Frontal cortex (tissue), 2 donors: ENCODE results near the gene ADD3.

- RAMPAGE, long total RNA: no peak
Observed at GRCh38 chr10:104274627-104275841, 6.0 kb downstream of the GSTO2 start.

DNA sequence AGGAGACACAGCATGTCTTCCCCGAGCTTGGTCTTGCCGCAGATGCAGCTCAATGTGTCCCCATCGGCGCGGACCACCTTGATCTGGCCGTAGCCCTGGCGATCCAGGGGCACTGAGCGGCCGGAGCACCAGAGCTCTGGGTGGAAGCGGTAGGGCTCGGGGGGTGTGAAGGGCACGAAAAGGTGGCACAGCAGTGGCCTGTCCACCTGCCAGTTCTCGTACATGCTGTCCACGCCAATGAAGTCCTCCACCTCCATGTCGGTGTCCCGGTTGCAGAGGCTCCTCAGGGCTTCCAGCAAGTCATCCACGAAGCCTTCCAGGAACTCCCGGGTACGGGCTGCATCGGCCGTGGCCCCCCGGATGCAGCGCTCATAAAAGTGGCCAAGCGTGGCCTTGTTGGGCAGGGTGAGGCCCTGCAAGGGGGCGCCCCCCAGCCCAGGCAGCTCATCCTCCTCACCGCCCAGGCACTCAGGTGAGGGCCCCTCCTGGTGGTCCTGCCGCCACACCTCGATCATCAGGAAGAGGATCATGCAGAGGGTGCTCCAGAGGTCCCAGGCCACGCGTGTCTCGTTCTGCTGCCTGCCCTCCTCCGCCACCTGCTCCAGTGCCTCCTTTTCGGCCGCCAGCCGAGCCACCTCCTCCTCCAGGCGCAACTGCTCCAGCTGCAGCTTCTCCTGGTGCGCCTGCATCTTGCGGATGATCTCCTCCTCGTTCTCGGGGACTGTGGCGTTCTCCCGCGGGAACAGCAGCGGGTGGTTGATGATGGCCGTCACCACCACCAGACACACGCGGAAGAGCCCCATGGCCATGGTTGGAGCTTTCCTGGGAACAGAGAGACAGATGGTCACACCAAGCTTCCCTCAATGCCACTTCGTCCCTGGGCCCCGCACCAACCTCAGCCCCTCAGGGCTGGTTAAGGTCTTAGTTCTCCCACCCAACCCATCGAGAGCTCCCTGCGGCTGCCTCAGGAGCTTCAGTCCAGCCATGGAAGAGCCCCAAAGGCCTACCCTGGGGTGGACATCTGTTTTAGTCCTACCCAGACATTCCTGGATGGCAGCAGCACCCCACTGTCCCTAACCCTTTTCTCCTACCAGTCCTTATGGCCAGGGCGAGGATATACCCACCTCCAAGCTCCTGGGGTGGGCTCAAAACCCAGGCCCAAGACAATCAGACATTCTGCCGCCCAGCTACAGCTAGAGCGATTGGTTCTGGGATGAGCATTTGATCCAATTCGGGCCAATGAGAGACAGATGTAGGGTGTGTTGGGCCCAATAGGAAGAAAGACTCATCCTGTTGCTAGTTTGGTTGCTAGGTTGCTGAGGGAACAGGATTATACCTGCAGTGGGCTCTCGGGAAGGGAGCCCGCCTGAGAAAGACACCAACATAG is 22.5 kb downstream of the ITPRIP start:
- RAMPAGE, long total RNA: no peak

- RAMPAGE, long total RNA: no peak
Observed at GRCh38 chr10:104322310-104322962, 15.8 kb downstream of the ITPRIP start.

- RAMPAGE, long total RNA: no peak
Observed at GRCh38 chr10:104324951-104325829, 13.1 kb downstream of the ITPRIP start.

GRCh38 chr10:104333091-104333792 is 5.0 kb downstream of the ITPRIP start:
- RAMPAGE, long total RNA: no peak

GRCh38 chr10:104447163-104447946 is 93.7 kb downstream of the CFAP58 start:
- RAMPAGE, long total RNA: no peak

GRCh38 chr10:104779626-104779926 is 138.5 kb downstream of the SORCS3 start:
- RAMPAGE, long total RNA: no peak

- RAMPAGE, long total RNA: no peak
Observed at GRCh38 chr10:108132180-108132765, 967.8 kb upstream of the SORCS1 start.

DNA sequence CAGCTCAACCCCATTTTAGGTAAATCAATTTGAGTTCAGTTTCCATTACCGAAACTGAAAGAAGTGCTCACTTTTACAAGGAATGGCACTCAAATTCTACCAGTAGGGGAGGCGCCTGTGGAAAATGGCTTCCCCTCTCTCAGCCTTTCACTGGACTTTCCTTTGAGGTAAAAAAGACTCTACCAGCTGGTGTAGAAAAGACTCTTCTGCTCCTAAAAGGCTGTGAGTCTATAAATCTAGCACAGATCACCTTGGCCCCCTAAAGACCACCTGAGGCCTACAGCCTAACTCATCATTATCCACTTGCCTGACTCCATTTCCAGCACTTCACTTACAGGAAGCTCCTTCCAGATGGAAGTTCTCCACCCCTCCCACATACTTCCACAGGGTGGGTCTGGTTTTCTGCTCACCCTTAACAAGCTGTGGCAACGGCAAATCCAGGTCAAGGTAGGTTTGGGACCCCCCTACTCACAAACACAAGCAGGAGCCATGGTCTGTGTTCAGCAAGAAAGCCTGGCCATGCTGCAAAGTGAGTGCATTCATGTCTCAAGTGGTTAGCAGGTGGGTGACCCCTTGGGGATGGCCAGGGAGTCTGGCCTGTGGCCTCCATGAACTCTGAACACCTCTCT is 1.1 kb downstream of the XPNPEP1 start:
- RAMPAGE, long total RNA: no peak

DNA sequence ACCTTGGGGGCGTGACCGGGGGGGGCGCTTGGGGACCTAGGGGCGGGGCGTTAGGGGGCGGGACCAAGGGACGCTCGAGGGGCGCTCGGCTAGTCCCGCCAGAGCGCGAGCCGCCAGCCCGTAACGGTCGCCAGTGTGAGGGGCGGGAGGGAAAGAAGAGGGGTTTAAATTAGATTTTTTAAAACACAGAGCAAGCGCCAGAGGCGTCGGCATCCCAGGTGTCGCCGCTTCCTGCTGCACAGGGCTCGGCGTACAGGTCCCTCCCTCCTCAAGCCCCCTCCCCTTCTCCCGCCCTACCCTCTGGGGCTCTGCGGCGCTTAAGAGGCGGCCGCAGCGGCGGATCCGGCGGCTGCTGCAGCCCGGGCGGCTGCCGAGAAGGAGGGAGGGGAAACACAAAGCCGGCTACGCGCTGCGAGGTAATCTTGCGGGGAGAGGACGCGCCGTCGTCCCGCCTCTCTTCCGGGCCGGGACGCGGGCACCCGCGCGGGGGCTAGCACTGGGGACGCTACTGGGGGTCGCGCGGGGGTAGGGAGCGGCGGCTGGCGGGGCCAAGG is at the start of gene ADD3:
Gene ADD3, plus strand, starts transcription at position 101 of the 554 bp plus-strand sequence.
- RAMPAGE, long total RNA: no peak

- RAMPAGE, long total RNA: no peak
Observed at GRCh38 chr10:110048818-110049504, 41.2 kb downstream of the ADD3 start.

- RAMPAGE, long total RNA: no peak
Observed at GRCh38 chr10:110168487-110169158, 38.8 kb upstream of the MXI1 start.

DNA sequence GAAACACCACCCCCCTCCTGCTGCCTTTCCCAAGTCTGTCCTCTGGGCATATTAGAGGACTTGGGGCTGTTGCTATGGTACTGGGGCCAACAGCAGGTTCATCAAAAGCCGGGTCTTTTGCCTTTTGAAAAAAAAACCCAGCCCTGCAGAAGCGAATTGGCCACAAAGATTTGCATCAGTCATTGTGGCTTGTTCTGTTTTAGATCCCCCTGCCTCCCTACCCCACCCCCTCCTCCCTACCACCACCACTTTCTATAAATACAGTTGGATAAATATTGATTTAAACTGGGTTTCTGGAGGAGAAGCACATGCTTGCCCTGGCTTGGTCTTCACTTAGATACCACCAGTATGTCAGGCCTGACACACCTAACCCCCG is 7.0 kb downstream of the MXI1 start:
- RAMPAGE, long total RNA: no peak

- RAMPAGE, long total RNA: no peak
Observed at GRCh38 chr10:110285445-110286086, 19.2 kb downstream of the SMNDC1 start.

GRCh38 chr10:110298333-110298833 is 6.3 kb downstream of the SMNDC1 start:
- RAMPAGE, long total RNA: no peak

DNA sequence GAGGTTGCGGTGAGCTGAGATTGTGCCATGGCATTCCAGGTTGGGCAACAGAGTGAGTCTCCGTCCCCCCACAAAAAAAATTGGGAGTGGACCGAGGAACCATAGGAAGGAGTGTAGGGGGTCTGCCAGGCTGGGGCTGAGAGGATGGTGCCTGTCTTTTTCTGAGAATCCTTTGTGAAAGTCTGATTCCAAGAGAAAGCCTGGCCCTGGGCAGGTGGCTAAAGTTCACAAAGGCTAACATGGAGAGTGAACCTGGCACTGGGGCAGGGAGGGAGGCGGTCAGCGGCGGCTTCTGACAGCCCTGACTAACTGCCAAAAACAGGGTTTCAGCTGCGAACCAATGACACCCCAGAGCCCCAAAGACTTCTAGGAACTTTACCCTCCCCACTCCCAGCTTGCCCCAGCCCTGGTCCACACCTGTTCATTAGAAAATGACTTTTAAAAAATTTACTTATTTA is 61.2 kb upstream of the DUSP5 start:
- RAMPAGE, long total RNA: no peak

- RAMPAGE, long total RNA: no peak
Observed at GRCh38 chr10:110464504-110464917, 33.2 kb upstream of the DUSP5 start.

GRCh38 chr10:110502112-110502397 is 4.3 kb downstream of the DUSP5 start:
- RAMPAGE, long total RNA: no peak

DNA sequence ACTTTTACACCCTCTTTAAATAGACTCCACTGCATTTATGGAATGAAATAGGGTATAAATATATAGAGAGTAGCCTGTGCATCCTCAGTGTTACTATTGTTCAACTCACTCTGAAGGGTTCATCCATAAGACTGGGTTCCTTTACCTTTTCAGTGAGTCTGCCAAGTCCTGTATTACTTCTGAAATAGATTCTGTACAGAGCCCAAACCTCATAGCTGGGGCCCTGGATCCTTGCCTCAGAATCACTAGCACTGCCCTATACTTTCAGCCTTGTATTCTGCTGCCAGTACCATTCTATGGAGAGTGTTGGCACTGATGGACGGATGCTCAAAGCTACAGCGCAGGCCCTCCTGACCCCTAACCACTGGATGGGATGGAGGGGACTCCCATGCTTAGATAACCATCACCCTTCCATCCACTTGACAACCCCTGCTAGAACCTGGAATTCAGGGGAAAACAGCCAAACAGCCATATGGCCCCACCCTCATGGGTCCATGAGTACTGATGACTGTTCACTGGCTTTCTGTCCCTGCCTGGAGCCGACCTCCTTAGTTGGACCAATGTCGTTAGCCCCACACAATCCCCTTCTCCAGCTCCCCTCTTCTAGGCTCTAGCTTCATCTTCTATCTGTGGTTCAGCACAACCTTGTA is 16.1 kb downstream of the DUSP5 start:
- RAMPAGE, long total RNA: no peak

DNA sequence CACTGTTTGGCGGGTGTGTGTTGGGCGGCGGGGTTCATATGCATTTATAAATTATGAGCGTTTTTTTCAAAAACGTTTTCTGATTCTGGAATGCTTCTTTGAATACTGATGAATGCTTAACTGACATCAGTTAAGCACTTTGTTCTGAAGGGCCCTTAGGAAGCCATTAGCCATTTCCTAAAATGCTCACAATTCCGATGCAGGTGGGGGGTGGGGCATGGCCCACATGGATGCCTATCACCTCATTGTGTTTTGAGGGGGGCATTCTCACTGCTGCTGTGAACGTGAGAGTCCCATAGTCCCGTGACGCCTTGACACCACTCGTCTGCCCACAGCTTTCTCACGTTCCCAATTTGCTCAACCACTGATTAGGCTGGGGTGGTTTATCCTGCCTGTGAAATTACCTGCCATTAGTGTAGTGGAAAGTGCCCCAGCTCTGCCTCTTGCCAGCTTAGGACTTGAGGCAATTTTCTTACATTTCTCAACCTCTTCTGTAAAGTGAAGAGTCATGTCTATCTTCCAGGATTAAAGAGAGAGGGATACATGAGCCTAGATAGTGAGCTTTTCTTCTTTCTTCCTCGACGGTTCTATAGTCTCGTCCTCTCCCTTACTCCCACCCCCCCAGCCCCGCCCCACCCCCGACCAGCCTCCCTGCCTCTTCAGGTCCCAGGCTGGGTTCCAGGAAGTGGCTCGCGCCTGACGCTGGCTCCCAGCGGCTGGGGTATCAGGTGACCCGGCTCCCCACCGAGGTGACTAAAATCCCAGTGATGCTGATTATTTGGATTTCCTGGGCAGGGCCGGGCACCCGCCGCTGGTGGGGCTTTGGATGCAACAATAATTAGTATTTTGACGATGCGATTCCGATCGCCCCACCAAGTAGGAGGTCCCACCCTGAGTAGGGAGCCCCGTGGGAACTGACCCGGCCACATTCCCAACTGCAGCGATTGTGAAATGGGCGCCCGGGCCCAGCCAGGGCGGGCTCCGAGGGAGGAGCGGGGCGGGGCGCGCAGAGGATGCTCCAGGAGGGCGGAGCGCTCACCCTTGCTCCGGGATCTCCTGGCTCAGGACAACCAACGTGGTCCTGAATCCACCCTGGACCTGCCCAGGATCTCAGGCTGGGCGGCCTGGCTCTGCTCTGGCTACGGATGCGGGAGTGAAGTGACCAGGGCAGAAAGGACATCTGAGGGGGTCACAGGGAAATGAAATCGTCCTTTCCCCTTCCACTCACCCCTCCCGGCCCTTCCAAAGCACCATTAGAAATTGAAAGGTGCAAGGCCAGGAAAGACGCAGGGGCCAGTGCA is 32.2 kb downstream of the DUSP5 start:
- RAMPAGE, long total RNA: no peak